Metanephros (tissue), 2 donors: ENCODE data around the genes PODXL and SLC13A4.

DNA sequence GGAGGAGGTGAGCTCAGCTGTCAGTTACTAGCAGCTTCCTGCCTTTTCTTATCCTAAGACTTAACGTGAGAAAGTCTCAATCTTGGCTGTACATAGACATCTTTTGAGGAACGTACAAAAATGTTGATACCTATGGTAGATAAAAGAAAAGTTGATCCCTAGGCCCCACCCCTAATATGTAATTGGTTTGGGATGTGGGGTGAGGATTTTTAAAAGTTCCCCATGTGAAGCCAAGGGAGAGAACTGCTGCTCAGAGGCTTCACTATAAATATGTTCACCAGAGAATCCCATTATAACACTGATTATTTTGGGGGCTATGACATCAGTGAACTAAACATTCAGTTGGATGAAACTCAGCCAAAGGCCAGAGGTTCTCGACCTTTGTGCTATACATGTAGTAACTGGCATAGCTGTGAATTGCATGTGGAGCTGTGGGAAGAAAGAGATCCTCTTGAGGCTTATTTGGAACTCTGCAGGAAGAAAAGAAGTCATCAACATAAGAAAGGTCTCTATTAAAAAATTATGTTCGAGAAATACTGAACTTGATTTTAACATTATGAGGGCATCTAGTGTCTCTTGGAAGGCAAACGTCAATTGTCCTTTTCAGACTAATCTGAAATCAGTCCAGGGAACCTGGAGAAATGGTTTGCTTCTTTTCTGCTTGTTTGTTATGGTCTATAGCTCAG lies 26.6 kb upstream of the MKLN1 start:
- RAMPAGE, long total RNA: no peak

- RAMPAGE, long total RNA: no peak
Observed at GRCh38 chr7:131489032-131490034, 67.1 kb downstream of the PODXL start.

DNA sequence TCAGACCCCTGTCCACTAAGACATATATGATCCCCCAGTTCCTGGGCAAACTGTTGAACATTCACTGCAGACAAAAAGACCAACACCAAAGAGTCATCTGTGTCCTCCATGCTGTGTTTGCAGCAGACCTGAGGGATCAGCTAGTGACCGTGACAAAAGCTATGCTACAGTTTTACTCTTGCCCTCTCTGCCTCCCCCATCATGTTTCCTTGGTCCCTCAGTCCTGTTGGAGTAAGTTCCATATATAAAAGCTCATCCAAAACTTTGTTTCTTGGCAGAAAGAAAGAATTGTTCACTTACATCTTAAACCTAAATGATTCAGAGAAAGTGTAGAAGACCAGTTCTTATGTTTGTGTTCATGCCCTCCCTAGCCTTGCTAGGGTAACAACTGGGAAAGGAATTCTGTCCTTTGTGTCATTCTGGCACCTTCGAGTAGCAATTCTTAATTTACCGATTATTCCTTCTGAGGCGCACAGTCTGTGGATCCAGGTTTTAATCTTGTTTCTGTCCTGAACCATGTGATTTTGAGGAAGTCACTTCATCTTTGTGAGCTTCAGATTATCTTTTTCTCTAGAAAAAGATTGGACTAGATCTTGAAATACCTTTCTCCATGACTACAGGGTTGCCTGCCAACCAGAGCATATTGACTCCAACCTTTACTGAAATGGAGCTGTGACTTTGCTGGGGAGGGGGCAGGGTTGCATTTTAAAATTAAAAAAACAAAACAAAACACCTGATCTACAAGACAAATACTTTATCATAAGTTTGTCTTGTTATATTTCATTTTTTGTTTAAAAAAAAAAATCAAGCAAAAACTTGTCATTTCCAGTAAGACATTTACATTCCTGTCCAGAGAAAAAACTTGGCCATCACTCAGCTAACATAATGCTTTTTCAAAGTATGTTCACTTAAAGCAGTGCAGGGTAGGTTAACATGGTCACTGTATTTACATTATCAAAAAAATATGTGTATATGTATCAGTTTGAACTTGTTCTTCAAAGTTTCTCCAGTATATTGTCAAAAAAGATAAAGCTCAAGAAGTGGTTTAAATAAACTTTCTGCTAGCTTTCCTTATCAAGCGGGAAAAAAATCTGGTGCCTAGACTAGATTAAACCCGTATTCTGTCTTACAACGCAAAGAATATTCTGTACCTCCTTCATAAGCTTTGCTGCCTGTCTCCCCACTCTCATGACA lies 55.6 kb downstream of the PODXL start:
- RAMPAGE, long total RNA: no peak

- RAMPAGE, long total RNA: no peak
Observed at GRCh38 chr7:131553865-131554366, 2.5 kb downstream of the PODXL start.

DNA sequence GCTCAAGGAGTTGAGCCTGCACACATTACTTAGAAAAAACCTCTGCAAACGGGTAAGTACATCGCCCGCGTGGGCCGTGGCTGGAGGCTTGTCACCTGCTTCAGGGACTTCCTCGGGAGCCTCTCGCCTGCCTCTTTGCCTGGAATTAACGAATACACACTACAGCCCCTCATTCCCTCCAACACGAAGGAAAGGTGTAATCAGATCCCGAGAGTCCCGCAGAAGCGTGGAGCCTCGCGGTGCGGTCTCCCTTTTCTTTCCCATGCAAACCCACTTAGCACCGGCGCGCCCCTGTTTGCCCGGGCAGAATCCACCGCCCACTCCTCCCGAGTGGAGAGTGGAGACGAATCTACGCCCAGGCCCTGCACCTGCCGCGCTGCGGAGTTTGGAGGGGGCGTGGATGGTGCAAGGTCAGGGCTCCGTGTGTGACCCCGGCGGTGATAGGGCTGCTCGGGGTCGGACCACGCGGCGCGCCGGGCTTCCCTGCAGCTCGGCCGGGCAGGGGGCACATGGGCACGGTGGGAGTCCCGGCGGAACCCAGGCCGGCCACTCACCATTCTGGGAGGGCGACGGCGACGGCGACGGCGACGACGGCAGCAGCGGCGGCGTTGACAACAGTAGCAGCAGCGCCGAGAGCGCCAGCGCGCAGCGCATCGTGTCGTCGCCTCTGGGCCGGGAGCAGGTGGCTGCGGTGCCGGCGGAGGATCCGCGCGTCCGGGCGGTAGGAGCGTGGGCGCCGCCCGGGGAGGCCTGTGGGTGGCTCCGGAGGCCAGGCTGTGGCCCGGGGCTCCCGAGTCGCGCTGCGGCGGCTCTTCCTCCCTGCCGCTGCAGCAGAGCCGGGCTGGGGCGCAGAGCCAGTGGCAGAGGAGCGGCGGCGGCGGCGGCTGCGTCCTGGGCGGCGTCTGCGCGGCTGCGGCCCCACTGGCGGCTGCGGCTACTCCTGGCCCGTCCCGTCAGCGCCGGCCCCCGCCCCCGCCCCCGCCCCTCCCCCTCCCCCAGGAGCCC lies at the start of gene PODXL:
Gene PODXL, minus strand, starts transcription at position 923 of the 1,005 bp plus-strand sequence.
- RAMPAGE, long total RNA: no peak

DNA sequence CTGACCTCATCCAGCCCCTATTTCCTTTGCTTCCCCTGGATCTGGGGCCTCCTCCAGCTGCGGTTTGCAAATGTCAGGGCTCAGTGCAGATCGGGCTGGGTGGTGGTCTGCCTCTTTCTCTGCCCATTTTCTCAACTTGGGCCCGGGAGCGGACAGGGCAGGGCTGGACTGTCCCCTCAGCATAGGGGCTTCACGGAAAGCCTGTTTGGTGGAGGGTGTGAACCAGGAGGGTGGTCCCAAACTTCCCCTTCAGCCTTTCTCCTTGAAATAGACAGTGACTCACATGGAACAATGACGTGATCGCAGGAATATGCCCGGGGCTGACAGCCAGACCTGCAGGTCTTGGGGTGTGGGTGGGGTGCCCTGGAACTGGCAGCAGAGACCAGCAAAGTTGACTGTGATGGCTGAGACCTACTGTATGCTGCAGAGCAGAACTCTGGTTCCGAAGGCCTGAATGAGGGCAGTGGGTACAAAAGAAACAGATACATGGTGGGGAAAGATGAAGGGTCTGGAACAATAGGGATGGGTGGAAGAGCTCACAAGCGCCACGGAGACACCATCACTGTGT lies 73.0 kb upstream of the PODXL start:
- RAMPAGE, long total RNA: no peak

- RAMPAGE, long total RNA: no peak
Observed at GRCh38 chr7:133080905-133081502, 886 bp downstream of the CHCHD3 start.

DNA sequence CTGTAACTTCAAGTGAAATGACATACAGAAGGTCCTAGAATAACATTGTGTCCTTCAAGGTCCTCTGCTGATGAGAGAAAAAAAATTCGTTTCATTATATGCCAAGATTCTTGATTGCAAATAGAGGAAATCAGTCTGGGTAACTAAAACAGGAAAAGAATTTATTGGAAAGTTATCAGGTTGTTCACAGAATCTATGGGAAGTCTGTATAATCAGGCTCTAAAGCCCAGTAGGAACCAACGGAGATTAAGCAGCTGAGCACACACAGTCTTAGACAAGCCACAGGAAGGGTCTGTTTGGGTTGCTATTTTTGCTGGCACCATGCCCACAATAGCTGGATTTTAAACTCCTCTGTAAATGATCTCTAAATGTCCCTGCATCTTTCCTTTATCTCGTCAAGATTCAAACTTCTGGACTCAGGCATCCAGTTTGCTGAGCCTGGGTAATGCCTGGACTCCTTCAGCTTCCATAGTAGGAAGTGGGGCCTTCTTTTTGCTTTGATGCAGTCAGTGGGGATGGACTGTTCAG lies 57.6 kb downstream of the EXOC4 start:
- RAMPAGE, long total RNA: no peak

- RAMPAGE, long total RNA: no peak
Observed at GRCh38 chr7:133416332-133416925, 163.6 kb downstream of the EXOC4 start.

GRCh38 chr7:133903226-133904044 lies 223.7 kb upstream of the LRGUK start:
- RAMPAGE, long total RNA: no peak

DNA sequence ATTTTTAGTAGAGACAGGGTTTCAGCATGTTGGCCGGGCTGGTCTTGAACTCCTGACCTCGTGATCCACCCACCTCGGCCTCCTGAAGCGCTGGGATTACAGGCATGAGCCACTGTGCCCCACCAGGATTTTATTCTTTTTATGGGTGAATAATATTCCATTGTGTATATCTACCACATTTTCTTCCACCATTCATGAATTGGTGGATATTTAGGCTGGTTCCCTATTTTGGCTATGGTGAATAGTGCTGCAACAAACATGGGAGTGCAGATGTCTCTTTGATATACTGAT lies 136.6 kb upstream of the LRGUK start:
- RAMPAGE, long total RNA: no peak

DNA sequence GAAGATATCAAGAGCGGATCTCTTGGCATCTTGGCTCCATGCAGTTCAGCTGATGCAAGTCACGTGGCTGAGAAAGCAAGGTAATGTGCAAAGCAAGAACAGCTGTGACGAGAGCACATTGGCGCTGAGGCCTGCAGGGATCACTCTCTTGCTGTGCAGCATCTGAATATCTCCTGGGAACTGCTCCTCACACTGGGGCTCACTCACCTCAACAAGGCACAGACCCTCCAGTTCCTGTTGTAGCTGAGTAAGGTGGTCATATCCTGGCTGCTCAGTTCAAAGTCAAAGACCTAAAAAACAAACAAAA lies 13.9 kb downstream of the AKR1B1 start:
- RAMPAGE, long total RNA: no peak

- RAMPAGE, long total RNA: no peak
Observed at GRCh38 chr7:134593801-134594293, 44.9 kb downstream of the AKR1B15 start.

GRCh38 chr7:134720538-134721234 lies 58.7 kb upstream of the CALD1 start:
- RAMPAGE, long total RNA: no peak

- RAMPAGE, long total RNA: no peak
Observed at GRCh38 chr7:134940818-134942056, 45.1 kb upstream of the AGBL3 start.

GRCh38 chr7:134992633-134993335 lies 6.5 kb downstream of the AGBL3 start:
- RAMPAGE, long total RNA: no peak

GRCh38 chr7:135168764-135169520 lies 1.6 kb downstream of the CYREN start:
- RAMPAGE, long total RNA: no peak

DNA sequence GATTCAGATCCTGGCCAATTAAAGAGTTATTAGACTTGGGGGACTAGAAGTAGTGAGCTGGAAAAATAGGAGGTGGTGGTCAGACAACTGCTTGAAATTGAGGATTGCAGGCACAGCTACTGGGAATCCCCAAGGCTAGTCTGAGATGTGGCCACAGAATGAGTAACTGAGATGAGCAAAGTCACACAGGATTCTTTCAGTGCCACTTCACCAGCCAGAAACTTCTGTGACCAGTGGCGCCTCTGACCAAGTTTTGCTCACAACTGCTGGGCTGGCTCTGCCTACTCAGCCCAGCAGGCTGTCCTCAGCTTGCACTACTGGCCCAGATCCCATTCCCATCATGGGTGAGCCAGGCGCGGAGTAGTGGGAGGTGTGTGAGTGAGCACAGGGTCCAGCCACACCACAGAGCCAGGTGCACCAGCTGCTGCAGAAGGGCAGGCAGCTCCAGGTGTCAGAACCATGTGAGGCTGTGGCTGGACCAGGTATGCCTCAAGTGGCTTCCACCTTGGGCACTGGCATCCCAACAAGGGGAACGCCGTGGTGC lies 29.4 kb downstream of the STRA8 start:
- RAMPAGE, long total RNA: no peak

DNA sequence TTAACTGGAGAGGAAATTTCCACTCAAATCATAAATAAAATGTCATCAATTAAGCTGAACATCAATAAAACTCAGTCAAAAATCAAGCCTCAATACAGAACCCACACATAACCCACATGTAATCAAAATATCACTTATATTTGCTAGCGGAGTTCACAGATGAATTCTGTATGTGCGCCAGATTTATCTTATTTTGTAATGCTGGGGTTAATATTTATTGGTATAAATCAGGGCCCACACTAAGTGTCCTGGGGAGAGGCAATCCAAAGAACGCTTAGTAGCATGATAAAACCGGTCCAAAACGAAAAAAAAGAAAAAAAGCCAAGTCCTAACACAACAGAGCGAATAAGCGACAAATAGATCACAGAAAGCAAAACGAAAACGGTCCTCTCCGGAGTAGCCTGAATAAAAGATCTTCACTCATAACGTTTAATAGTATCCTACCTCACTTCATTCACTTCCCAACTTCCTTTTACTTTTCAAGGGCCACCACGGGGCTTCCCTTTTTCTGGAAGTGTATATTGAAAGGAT lies 1.2 kb downstream of the CNOT4 start:
- RAMPAGE, long total RNA: no peak

GRCh38 chr7:135728045-135728941 lies at the start of gene SLC13A4:
Gene SLC13A4, minus strand, starts transcription at chr7:135728186.
- RAMPAGE, long total RNA: no peak